AG04450 (cell line): ENCODE data around the gene NPW.

DNA sequence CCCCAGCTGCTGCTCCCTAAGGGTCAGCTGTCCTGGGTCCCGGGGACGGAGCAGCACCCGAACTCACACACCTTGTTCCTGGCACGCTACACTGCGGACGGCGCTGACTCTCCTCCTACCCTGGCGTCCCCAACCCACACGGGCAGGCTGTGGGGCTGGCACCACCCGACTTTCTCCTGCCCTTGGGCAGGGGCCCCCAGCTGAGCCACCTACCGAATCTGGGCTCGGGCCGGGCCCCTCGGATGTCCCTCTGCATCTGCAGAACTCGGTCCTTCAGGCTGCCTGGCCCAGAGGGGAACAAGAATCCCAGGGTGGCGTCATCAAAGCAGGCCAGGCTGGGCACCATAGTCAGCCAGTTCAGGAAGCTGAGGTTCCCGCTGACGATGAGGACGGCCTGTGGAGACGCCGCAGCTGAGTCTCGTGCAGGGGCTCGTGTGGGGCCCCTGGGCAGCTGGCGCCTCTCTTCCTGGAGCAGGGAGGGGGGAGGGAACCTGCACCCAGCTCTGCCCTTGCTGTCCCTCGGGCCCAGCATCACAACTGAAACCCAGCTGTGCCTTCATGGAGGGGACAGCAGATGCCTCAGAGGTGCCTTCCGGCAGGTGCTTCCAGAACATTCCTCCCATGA lies 70.5 kb upstream of the GNG13 start:
- CAGE, long polyA plus RNA: no peak
- RRBS: no CpG with 5 or more reads among the region's 26 CpGs

DNA sequence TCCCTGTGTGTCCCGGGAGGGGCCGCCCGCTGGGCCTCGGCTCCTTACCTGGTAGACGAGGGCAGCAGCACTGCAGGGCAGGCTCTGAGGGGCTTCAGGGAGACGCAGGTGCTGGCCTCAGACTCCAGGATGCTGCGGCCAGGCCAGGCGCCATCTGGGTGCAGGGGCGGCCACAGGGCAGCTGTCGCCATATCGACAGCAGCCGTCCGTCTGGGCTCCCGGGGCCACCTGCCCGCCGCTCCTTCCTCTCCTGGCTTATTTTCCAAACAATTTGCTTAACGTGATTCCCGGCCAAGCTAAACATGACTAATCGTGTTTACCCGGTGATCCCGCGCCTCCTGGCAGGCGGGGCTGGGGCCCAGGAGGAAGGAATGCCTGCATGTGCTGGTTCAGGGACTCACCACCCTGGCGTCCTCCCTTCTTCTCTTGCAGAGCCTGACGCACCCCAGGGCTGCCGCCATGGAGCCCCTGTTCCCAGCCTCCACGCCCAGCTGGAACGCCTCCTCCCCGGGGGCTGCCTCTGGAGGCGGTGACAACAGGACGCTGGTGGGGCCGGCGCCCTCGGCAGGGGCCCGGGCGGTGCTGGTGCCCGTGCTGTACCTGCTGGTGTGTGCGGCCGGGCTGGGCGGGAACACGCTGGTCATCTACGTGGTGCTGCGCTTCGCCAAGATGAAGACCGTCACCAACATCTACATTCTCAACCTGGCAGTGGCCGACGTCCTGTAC lies 6.0 kb downstream of the SSTR5 start:
- CAGE, long polyA plus RNA: no peak
- RRBS: 41% methylated on average over 15 of the region's 47 CpGs

- CAGE, long polyA plus RNA: no peak
- RRBS: 71% methylated on average over 4 of the region's 33 CpGs
Measured at GRCh38 chr16:1097622-1098389, 1.8 kb upstream of the C1QTNF8 start.

DNA sequence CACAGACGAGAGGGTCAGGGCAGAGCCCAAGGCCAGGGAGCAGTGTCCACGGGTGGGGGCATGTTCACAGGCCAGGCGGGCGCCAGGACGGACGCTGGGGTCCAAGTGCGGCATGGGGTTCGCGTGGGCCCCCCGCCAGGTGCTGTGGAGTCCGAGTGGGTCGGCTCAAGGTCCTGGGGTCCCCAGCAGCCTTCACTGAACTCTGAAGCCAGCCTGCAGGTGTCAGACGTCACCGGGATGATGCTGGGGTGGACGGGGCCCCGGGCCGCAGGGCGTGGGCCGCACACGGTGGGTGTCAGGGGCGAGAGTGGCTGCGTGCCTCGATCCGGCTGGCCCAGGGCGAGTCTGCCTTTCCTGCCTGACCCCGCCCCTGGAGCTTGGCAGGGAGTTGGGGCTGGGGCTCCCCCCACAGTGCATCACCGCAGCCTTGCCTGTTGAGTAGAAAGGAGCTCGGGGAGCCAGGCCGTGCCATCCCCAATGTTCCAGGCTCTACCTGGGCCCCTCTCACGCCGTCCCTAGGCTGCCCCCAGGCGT lies 19.0 kb downstream of the CACNA1H start:
- CAGE, long polyA plus RNA: no peak
- RRBS: 83% methylated on average over 9 of the region's 32 CpGs

DNA sequence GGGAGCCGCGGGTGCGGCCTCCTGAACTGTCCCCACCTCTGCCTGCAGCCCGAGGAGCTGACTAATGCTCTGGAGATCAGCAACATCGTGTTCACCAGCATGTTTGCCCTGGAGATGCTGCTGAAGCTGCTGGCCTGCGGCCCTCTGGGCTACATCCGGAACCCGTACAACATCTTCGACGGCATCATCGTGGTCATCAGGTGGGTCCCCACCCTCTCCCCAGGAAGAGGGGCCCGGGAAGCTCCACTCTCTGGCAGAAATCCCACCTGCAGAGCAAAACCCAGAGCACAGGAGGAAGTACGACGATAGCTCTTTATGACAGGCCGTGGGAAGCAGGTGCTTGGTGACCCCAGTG lies 20.0 kb downstream of the TPSG1 start:
- CAGE, long polyA plus RNA: no peak
- RRBS: 77% methylated on average over 6 of the region's 15 CpGs

DNA sequence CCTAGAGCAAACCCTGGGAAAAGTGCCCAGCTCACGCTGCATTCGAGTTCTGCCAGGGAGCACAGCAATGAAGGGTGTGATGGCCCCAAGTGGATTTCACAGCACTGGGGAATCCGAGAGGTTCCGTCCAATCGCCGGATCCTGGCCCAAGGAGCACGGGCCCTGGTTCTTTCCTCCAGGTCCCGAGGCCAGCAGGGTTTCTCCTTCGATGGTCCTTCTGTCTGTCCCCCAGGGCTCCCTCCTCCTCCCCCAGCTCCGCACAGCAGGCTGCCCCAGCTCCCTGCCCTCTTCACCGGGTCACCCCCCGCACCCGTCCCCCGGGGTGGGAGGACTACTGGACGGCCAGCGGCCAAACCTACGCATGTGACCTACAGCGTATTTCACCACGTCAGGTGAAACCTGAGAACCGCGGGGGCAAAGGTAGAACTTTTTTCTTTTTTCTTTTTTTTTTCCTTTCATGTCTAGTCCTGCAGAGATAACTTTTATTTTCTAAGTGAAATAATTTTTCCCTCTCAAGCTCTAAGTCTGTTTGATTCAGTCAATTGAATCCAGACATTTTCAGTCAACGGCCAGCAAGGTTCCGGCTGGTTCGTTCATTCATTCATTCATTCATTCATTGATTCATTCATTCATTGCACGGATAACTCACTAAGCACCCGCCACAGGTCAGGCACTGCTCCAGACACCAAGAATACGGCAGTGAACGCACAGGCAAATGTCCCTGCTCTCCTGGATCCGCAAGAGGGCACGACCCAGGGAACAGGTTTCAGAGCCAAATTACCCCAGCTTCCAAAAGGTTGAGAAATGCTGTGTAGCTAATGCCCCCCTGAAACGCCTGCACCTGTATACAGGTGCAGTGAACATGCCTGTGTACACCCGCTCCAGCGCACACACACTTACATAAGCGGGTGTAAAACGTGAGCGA lies 9.9 kb upstream of the UBE2I start:
- CAGE, long polyA plus RNA: no peak
- RRBS: no CpG with 5 or more reads among the region's 36 CpGs

DNA sequence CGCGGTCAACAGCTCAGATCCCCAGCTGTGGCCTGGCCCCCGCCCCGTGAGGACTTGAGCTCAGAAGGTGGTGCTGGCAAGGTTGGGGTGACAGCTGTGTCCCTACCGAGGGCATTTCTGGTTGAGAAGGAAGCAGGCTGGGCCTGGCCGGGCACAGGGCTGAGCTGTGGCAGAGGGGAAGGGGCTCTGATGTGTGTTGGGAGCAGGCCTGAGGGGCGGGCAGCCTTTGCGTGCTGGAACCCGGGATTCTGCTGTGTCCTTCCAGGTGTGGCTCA lies 5.0 kb downstream of the UBE2I start:
- CAGE, long polyA plus RNA: no peak
- RRBS: 86% methylated on average over 4 of the region's 9 CpGs

DNA sequence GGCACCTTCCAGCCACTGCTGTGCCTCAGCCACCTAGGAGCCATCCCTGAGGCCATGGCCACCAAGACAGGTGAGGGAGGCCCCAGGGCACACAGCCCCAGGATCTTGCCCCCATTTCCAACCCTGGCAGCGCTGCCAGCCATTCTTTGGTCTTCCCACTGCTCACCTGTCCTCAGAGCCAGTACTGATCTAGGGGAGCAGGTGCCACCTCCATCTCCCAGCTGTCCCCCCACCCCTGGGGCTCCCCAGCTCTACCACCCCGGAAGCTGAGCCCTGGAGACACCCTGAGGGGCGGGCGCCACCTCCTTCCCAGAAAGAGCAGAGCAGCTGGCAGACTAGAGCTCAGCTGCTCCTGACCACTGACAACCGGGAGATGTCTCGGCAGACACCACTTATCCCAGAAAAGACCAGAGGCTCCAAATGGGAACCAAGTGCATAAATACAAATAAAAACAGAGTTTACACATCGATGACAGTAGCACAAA lies 12.0 kb downstream of the GNPTG start:
- CAGE, long polyA plus RNA: no peak
- RRBS: 86% methylated on average over 3 of the region's 7 CpGs

- CAGE, long polyA plus RNA: no peak
- RRBS: 6% methylated on average over 8 of the region's 73 CpGs
Measured at GRCh38 chr16:1379512-1380124, 27.9 kb downstream of the GNPTG start.

DNA sequence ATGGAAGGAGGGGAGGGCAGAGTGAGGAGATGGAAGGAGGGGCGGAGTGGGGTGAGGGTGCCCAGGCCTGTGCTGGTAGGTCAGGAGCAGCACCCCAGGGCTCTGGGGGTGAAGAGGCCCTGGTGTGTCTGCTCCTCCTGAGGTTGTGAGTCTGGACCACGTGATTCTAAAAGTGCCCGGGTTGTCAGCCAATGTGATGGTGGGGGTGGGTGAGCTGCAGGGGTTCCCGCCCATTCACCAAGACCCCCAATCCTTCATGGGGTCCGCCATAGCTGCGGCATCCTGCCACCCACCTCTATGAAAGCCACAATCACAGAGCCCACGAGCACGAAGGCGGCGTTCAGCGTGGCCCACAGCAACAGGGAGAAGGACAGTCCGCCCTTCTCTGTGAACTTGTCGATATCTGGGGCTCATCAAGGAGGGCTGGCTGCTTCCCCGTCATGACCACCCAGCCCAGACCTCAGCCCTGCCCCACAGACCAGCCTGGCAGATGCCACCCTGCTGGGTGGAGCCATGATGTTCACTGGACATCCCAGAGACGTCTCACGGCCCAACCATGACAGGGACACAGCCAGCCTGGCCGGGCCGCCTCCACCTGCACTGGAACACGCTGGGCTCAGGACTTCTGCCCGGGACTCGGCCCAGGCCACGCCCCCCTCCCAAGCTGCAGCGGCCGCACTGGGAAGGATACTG lies 14.6 kb downstream of the CLCN7 start:
- CAGE, long polyA plus RNA: no peak
- RRBS: 92% methylated on average over 4 of the region's 24 CpGs

GRCh38 chr16:1643638-1644412 lies 31.7 kb downstream of the CRAMP1 start:
- CAGE, long polyA plus RNA: no peak
- RRBS: no CpG with 5 or more reads among the region's 22 CpGs

GRCh38 chr16:1658611-1659347 lies 19.3 kb upstream of the JPT2 start:
- CAGE, long polyA plus RNA: no peak
- RRBS: no CpG with 5 or more reads among the region's 17 CpGs

GRCh38 chr16:1708671-1709328 lies 2.8 kb downstream of the MAPK8IP3 start:
- CAGE, long polyA plus RNA: no peak
- RRBS: no CpG with 5 or more reads among the region's 21 CpGs

DNA sequence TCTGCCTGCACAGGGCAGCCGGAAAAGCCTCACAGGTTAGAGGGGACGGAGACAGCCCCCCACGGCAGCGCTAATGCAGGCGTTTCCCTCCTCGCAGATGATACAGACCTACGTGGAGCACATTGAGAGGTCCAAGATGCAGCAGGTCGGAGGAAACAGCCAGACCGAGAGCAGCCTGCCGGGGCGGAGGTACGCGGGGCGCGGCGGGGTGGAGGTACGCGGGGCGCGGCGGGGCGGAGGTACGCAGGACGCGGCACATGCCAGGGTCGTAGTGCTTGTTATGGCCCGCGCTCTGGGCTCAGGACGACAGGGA lies 23.4 kb downstream of the MAPK8IP3 start:
- CAGE, long polyA plus RNA: no peak
- RRBS: no CpG with 5 or more reads among the region's 29 CpGs

DNA sequence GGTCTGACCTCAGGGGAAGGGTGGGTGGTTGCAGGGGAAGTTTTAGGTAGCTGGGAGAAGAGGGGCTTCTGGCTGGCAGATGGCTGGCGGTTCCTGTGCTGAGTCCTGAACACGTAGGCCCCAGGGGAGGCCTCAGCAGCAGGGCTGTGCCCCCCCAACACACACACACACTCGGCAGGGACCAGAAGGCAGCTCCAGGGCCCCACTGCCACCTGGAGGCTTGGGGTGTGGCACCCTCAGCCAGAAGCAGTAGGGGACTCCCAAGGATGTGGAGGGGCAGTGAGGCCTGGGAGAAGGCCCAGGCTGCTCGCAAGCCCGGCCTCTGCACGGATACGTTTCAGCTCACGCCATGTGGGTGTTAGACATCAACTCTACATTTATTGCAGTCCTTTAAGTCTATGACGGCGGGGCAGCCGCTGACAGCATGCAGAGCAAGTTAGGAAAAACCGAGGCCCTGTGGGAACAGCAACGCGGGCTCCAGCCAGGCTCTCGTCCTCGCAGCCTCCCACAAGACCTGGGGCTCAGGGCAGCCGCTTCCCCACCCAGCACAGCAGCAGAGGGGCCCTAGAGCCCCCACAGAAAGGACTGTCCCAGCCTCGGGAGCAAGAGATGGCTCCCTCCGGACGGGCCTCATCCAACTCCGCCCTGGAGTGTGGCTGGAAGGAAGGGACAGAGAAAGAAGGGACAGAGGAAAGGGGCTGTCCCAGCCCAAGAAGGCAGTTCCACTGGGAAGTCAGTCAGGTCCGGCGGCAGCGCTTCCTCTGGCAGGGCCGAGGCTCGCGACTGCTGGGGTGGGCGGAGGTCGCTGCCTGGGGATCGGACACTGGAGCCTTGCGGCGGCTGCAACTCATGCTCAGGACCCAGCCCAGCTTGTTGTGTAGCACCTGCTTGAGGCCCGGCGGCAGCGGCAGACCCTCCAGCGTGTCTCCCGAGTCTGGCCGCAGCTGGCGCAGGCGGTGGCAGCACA lies 3.7 kb upstream of the MRPS34 start:
- CAGE, long polyA plus RNA: no peak
- RRBS: no CpG with 5 or more reads among the region's 40 CpGs

DNA sequence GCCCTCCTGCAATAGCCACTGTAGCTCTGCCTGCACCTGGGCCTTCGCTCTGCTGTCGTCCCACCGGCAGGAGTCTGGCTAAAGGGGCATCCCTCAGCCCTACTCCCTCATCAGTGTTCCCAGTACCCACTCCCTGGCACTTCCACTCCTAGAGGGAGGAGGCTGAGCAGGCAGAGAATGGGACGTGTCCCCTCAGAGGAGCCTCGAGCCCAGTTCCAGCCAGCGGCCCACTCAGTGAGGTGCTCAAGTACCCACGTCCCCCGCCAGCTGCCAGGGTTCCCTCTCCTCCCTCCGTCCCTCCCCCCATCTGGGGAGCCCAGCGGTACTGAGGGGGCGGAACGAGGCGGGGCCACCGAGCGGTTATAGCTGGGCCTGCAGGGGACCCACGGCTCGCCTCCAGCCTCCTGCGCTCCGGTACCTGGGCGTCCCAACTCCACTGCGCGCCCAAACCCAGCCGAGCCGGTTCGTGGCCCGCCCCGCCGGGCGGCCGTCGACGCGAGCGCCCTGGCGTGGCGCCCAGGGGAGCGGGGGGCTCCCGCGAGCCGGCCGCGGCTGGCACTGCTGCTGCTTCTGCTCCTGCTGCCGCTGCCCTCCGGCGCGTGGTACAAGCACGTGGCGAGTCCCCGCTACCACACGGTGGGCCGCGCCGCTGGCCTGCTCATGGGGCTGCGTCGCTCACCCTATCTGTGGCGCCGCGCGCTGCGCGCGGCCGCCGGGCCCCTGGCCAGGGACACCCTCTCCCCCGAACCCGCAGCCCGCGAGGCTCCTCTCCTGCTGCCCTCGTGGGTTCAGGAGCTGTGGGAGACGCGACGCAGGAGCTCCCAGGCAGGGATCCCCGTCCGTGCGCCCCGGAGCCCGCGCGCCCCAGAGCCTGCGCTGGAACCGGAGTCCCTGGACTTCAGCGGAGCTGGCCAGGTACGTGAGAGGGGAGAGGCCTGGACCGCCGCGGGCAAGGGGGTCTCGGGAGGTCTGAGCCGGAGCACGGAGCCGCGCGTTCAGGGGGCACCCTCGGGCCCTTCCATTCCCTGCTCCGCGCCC lies at the start of gene NPW:
NPW (plus strand) TSS at position 388 of the 1,038 bp plus-strand sequence.
- CAGE, long polyA plus RNA: start-site peak on the plus strand centred at position 371 of the sequence, 49 bp wide, 43 and 47 reads in 2 replicates
- RRBS: 4% methylated on average over 35 of the region's 95 CpGs

GRCh38 chr16:2035469-2036122 lies 8.9 kb downstream of the NHERF2 start:
- CAGE, long polyA plus RNA: no peak
- RRBS: 10% methylated on average over 4 of the region's 33 CpGs

DNA sequence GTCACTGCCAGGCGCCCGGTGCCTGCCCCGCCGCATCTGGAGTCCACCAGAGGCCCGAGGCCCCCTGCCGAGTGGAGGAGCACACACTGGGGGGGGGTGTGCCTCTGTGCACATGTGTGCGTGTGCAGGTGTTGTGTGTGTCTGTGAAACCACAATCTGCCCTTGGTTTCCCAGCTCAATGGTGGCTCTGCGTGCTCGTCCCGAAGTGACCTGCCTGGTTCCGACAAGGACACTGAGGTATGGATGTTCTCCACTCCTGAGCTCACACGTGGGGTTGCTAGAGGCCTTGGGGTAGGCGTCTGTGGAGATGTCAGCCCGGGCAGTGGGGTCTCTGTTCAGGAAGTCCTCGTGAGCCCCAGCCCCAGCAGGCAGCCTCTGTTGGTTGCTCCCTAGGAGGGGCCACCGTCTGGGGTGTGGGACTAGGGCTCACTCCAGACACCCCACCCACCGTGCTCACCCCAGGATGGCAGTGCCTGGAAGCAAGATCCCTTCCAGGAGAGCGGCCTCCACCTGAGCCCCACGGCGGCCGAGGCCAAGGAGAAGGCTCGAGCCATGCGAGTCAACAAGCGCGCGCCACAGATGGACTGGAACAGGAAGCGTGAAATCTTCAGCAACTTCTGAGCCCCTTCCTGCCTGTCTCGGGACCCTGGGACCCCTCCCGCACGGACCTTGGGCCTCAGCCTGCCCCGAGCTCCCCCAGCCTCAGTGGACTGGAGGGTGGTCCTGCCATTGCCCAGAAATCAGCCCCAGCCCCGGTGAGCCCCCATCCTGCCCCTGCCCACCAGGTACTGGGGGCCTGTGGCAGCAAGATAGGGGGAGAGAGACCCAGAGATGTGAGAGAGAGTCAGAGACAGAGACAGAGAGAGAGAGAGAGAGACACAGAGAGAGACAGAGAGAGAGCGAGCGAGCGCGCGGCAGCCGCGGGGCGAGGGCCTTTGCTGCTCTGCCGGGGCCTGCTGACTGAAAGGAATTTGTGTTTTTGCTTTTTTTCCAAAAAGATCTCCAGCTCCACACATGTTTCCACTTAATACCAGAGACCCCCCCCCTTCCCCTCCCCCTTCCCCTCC lies 9.9 kb downstream of the NTHL1 start:
- CAGE, long polyA plus RNA: no peak
- RRBS: no CpG with 5 or more reads among the region's 41 CpGs

- CAGE, long polyA plus RNA: no peak
- RRBS: no CpG with 5 or more reads among the region's 10 CpGs
Measured at GRCh38 chr16:2038431-2038736, 9.2 kb downstream of the NTHL1 start.

GRCh38 chr16:2042702-2043699 lies 4.6 kb downstream of the NTHL1 start:
- CAGE, long polyA plus RNA: no peak
- RRBS: 81% methylated on average over 1 of the region's 18 CpGs